ENCODE measurements around a stretch of chr16.

GRCh38 chr16:85004245-85004903 is 7.0 kb downstream of the ZDHHC7 start:
- PRO-cap = bidirectional peak, plus-strand start at chr16:85004760, minus-strand start at chr16:85004628

GRCh38 chr16:85010445-85011369 is 628 bp downstream of the ZDHHC7 start:
- PRO-cap = bidirectional peak, plus-strand start at chr16:85011227, minus-strand start at chr16:85011156

- PRO-cap = no peak
Measured at GRCh38 chr16:85075388-85076277, 36.6 kb downstream of the CIBAR2 start.

DNA sequence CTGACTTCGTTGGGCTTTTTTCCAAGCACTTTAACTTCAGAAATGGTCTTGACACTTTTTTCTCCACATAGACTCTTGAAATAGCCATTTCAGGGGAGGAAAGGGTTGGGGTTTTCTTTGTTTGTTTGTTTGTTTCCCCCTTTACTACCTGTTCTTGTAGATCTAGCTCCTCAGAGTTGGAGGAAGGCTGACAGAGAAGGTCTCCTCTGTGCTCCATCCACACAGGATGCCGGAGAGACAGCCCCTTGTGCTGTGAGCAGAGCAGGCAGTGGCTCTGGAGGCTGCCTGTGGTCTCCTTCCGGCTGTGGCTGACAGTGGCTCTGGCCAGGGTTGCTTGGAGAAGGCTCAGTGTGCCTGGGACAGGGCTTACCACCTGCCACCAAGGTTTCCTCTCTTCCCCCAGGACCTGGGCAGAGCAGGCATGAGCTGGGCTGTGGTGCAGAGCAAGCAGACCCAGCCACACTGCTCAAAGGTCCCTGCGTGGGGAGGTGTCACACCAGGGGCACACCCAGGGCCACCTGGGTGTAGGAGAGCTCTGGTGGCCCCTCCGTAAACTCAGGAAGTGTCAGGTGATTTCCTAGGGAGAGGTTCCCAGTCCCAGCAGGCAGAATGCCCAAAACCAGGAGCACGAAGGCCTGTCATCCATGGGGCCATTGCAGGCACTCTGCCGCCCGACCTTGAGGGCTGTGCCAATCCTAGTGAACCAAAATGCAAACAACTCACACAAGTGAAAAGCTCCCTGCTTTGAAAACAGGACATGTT is 21.6 kb downstream of the CIBAR2 start:
- PRO-cap = no peak

- PRO-cap = no peak
Measured at GRCh38 chr16:85187050-85187421, 74.8 kb upstream of the CIBAR2 start.

DNA sequence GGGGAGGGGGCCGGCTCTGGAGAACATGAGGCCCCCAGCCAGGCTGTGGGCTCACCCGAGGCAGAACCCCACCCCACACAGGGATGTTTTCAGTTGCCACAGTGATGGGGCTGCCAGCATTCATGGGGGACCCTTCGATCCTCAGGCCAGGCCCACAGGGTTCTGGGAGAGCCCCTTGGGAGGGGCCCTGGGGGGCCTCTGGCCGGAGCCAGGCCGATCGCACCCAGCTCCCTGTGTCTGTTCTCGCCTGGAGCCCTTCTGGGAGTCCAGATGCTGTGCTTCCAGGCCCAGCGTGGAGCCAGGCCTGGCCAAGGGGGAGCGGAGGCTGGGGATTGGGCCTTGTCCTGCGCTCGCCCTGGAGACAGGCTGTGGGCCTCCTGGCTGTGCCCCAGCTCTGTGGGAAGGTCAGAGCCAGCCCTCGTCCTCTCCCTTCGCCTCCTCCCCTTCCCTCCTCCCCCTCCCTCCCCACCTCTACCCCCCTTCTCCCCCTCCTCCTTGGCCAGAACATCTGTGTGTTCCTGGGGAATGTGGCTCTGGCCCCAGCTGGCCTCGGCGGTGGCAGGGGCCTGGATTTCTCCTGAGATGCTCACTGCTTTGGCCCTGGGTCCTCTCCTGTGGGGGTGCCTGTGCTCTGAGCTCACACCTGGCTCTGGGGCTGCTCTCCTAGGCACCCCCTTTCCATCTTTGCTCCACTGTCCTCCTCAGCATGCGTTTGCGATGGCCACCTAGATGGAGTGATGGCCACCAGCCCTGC is 90.4 kb upstream of the CIBAR2 start:
- PRO-cap = unidirectional peak, minus-strand start at position 260 of the sequence

- PRO-cap = no peak
Measured at GRCh38 chr16:85285816-85286500, 173.7 kb upstream of the CIBAR2 start.

DNA sequence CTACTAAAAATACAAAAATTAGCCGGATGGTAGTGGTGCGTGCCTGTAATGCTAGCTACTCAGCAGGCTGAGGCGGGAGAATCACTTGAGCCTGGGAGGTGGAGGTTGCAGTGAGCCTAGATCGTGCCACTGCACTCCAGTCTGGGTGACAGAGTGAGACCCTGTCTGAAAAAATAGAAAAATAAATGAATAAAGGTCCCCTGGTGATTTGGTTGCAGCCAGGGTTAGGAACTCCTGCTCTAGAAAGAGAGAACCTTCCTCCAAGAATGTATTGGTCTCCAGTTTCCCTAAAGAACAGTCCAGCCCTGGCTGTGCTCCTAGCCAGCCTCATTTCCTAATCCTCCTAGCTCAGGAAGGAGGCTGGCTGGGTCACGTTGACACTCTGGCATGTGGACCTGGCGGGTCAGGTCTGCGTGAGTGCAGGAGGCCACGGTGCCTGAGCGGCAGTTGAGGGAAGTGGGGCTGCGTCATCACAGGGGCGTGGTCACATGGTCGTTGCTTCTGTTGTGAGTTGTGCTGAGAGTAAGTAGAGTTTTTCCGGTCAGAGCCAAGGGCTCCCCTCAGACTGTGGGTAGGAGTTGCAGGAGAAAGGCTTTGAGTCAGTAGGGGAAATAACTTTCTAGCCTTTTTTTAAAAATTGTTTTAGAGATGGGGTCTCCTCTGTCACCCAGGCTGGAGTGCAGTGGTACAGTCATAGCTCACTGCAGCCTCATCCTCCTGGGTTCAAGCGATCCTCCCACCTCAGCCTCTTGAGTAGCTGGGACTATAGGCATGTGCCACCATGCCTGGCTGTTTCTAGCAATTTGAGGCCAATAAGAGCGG is 193.9 kb upstream of the CIBAR2 start:
- PRO-cap = no peak

GRCh38 chr16:85328080-85329186 is 216.2 kb upstream of the CIBAR2 start:
- PRO-cap = no peak

GRCh38 chr16:85381804-85382996 is 230.9 kb upstream of the GSE1 start:
- PRO-cap = no peak

DNA sequence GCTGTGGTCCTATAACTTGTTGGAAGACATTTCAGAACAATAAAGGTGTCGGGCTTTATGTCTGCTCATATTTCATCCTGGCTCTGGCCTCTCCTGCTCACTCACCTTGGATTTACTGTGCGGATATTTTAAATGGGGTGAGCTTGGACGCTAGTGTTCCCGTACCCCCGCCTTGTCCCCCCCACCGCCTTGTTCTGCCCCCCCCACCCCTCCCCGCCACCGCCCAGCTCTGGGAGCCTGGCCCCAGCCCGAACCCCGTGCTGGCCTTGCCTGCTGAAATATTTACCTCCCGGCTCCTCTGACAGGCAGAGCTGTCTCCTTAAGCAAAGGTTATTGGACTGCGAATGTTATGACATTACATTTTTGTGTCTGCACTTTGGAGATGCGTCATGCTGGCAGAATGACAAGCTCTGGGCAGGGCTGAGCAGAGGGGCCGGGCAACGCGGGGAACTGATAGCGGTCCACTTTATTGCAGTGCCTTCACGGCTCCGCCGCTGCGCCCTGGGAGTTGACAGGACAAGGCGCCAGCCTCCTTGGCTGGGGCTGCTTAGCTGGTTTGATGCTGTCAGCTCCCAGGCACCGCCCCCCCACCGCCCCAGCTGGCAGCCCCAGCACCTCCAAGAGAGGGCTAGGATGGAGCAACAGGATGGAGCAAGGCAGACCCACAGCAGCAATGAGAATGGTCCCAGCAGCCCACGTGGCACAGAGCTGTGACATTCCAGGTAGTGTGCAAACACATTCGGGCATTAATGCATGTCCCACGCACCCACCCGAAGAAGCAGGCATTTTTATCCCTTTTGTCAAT is 222.4 kb upstream of the GSE1 start:
- PRO-cap = no peak

GRCh38 chr16:85480728-85481131 is 132.4 kb upstream of the GSE1 start:
- PRO-cap = no peak

GRCh38 chr16:85555197-85555619 is 57.9 kb upstream of the GSE1 start:
- PRO-cap = bidirectional peak, plus-strand start at chr16:85555232, minus-strand start at chr16:85555147; bidirectional peak, plus-strand start at chr16:85555447, minus-strand start at chr16:85555294

DNA sequence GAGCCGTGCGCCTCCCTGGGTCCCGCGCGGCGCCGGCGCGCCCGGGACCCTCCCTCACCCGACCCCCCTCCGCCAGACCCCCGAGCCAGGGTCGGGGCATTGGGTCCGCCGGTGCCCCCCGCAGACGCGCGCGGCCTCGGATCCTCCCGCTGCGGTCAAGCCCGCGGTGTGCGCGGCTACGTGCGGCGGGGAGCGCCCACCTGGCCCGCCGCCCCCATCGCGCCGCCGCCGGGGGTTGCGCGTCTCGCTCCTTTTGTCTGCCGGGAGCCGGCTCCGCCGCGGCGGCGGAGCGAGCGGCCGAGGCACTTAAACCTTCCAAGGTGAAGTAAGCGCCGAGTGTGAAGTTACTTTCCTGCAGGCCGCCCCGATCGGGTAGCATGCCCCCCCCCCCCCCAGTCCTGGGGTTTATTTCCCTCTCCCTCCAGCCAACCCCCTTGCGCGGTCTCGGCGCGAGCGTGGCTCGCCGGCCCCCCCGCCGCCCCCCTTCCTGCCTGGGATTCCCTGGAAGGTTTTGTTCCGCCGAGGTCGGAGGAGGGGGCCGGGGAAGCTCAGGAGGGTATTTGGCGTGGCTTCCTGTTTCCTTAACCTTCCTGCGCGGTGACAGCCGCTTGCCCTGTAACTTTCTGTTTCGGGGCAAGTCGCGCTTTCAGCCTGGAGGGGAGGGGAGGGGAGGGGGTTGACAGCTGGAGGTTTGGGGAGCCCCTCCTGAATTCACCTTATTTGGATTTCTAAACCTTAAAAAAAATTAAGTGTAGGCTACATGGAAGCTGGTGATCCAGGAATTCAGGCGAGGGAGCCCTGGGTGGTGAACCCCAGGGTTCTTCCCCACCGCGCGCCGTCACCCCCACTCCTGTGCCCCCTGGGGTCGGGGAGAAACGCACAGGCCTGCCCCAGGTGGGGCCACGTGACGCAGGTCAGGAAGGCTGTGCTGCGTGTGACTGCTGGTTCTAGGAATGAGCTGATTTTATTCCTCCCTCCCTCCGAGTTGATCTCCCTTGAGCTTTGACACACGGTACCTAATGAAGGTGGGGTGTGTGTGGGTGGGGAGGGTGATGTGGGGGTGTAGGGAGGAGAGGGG is 56.4 kb upstream of the GSE1 start:
- PRO-cap = bidirectional peak, plus-strand start at position 636 of the sequence, minus-strand start at position 379 of the sequence; bidirectional peak, plus-strand start at position 933 of the sequence, minus-strand start at position 940 of the sequence

DNA sequence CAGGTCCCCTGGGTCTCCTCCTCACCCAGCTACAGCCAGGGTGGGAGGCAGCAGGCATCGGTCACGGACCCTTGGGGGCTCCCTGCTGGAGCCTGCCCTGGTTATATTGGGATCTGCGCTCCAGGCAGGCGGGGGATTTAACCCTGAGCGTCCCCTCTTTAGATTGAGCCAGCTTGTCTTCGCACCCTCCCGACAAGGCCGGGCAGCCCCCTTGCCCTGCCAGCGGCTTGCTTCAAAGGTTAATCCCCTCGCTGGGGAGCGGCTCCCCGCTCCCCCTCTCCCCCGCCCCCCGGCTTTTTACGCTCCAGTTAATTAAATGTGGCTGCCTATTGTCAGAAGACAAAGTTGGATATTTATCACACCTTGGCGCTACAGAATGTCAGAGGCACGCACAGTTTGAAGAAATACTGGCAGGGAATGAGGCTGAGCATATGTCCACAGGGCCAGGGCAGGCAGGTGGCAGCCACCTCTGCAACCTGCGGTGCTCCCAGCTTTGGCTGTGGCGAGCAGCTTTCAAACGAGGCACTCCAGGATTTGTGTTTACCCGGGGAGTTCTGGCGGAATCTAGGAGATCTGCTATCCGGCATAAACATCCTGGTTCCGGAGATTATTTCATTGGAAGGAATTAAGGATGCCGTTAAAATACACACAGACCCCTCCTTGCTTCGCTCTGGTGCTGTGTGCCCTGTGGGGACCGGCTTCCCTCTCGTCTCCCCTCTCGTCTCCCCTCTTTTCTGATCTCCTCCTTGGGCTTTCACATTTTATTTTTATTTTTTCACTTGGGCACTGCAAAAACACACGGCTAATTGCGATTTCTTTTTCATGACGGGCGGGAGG is 38.1 kb upstream of the GSE1 start:
- PRO-cap = no peak

GRCh38 chr16:85602966-85603308 is 10.2 kb upstream of the GSE1 start:
- PRO-cap = no peak

DNA sequence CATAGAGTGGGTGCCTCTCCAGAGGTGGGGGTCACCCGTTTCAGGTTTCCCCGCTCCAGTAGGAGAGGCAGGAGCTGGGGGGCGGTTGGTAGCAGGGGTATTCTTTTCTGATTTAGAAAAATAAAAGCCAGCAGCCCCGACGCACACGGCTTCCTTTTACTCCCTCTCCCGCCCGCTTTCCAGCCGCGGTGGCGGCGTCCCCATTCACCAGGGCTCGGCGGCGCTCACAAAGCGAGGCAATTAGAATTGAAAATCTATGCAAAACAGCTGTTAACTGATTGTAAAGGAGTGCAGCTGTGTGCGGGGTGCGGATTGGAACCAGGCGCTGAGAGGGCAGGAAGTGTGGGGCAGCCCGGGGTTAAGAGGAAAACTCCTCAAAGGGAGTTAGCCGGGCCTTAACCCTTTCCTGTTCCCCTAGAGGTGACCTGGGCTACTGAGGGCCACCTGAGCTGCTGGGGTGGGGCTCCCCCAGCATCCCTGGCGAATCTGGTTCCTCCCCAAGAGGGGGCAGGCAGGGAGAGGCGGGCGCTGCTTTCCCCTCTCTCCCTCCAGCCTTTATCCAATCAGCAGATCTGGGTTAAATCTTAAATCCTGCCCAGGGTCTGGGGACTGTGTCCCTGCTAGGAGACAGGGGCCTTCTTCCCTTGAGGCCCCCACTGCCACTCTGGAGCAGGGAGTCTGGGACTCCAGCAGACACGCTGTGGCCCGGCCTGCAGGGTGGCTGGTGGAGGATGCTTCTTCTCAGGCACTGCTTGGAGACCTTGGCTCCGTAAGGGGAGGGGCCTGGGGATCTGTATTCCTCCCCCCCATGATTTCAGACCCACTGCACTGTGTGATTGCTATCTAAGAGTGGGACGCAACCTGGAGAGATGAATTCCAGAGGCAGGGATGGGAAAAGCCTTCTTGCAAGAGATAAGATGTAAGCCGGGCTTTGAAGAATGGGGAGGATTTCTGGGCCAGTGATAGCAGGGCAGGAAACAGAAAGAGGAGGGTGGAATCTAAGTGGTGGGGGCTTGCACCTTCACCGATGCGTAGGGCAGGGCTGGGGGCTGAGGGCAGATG is 5.6 kb upstream of the GSE1 start:
- PRO-cap = no peak

DNA sequence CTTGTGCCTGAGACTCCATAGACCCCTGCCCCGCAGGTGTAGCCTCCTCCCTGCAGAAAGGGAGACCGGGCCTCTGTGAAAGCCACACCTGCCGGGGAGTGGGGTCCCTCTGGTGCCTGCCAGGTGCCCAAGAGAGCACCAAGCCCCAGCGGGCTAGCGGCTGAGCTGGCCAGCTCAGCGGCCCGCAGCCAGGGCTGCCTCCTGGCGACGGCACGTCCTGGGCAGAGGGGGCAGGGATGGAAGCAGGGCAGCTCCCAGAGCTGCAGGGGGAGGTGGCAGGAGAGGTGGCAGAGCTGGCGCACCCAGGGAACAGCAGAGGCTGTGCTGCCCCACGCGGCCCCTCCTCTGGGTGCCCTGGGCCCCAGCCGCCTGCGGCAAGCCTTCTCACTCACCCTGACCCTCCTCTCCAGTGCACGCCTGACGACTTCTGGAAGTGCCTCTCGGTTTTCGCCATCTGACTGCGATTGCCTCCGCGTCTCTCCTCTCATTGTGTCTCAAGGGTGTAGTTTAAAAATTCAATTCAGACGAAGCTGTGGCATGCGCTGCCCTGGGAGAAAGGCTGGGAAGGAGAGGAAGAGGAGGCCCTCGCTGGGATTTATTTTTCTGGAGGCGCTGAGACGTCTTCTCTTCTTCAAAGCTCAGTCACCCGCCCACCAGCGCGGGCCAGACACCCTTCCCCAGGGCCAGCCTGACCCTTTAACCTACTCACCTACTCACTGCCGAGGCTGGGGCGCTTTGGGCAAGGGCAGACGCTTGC is 24.8 kb downstream of the GSE1 start:
- PRO-cap = unidirectional peak, plus-strand start at position 394 of the sequence

DNA sequence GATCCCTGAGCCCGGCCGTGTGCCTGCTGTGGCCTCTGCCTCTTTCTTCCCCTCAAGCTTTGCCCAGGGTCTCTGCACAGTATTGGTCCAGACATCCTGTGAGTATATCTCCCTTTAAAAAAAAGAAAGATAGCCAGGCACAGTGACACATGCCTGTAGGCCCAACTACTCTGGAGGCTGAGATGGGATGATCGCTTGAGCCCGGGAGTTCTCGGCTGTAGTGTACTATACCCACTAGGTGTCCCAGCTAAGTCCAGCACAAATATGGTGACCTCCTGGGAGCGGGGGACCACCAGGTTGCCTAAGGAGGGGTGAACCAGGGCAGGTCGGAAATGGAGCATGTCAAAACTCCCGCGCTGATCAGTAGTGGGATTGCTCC is 29.5 kb downstream of the GINS2 start:
- PRO-cap = no peak

- PRO-cap = no peak
Measured at GRCh38 chr16:85720175-85720688, 30.7 kb downstream of the C16orf74 start.

Measured in left lung (tissue), 1 donor.